ENCODE measurements around a stretch of chr11.

GRCh38 chr11:96016068-96016305 is 92.1 kb upstream of the MTMR2 start:
- RRBS, result no CpG with 5 or more reads among the region's 2 CpGs

- RRBS, result no CpG with 5 or more reads among the region's 9 CpGs
Measured at GRCh38 chr11:96196138-96196885, 146.7 kb downstream of the MAML2 start.

DNA sequence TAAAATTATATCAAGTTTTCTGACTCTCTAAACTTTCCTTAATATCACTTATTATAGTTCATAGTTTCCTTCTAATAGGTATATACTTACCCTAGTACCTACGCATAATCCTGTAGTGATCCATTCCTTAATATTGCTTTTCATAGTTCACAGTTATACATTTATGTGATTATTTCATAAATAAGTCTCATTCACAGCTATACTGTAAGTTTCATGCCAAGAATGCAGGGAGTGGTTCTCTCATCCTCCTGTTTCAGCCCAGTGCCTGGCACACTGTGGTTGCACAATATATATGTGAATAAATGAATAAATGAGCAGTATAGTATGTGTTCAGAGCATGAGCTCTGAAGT is 115.8 kb downstream of the MAML2 start:
- RRBS, result no CpG with 5 or more reads among the region's 1 CpG

DNA sequence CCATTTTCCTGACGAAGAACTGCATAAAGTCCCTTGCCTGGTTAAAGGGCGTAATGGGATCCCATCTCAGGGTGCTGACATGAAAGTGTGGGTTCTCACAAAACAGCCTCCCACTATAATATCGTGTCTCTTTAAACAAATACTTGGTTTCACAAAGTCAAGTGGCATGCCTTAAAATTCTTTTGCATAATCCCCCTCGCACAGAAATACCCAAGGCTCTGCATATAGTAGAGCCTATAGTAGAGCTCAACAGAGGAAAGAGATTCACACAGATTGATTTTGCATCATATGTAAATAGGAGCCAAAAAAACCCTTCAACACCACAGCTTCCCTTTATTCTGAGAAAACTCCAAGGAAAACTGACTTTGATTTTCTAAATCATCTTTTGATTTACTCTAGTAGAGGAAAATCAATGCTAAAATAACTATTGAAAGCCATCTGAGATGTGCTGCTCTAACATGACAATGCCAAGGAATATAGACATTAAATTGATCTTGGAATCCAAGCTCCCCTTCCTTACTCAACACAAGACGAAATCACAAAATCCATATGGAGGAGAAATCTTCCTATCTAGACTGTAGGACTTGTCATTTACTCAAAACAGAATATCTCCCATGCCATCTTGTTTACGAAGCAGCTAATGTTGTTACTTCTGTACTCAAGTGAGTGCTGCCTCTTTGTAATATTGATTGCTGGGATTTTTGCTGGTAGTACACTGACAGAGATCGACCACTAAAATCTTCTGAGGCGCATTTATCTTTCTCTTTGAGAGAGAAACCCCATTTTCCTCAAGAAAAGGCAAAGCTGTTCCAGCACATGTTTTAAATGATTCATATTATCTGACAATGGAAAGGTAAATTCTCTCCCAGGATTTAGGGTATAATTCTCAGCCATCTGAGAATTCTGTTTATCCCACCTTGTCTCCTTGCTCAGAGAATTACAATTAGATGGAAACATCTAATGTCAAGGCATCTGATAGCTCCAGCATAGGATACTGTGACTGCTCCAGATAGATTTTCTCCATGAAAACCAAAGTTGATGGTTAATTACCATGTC is 89.8 kb downstream of the MAML2 start:
- RRBS, result no CpG with 5 or more reads among the region's 8 CpGs

DNA sequence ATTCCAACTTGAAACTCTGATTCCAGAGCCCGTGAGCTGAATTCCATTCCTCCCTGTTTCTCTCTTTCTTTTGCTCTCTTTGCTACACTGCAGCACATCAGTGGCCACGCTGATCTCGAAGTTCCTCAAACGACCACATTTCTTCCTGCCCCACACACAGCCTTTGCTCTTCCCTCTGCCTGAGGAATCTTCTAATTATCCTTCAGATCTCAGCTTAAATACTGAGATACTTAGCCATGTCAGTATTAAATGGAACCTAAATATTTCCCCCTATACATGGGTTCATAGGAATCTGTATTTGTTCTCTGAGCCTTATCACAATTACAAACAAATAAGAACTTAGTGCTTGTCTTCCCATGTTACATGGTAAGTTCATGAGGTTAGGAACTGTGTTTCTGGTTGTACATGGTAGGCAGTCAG is 86.7 kb downstream of the MAML2 start:
- RRBS, result no CpG with 5 or more reads among the region's 4 CpGs

- RRBS, result no CpG with 5 or more reads among the region's 5 CpGs
Measured at GRCh38 chr11:96257591-96258619, 85.1 kb downstream of the MAML2 start.

GRCh38 chr11:96293312-96294057 is 49.5 kb downstream of the MAML2 start:
- RRBS, result no CpG with 5 or more reads among the region's 4 CpGs

DNA sequence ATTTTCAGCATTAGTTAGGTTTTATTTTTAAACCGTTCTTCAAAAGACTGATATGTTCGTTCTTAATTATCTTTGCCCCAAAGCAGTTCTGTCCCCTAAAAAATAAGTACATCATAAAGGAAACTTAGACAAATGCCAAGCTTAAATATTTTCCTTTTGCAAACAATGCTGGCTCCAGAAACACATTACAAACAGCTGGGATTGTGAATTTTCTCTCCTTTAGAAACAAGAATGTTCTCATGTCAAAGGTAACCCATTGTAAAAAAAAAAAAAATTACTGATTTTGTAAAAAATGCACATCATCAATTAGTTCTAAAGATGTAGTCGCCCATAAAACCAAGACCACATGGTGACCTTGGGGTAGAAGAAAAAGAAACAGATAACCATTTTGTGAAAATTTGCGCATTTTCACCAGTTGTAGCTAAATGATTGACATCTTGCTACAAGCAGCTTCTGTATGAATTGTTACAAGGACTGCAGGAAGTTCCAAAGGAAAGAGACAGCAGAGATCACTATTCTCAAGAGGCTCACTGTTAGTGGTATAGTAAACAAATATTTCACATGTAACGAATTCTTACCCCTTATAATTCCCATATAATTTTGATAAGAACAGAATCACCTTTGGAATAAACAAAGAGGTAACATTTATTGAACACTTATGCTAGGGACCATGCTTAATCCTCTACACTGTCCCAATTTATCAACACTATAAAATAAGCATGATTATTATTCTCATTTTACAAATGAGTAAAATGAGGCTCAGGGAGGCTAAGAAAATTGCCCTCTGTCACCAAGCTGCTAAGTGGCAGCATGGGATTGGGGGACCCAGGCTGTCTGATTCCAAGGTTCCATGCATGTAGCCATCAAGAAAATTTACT is 48.7 kb downstream of the MAML2 start:
- RRBS, result no CpG with 5 or more reads among the region's 5 CpGs

DNA sequence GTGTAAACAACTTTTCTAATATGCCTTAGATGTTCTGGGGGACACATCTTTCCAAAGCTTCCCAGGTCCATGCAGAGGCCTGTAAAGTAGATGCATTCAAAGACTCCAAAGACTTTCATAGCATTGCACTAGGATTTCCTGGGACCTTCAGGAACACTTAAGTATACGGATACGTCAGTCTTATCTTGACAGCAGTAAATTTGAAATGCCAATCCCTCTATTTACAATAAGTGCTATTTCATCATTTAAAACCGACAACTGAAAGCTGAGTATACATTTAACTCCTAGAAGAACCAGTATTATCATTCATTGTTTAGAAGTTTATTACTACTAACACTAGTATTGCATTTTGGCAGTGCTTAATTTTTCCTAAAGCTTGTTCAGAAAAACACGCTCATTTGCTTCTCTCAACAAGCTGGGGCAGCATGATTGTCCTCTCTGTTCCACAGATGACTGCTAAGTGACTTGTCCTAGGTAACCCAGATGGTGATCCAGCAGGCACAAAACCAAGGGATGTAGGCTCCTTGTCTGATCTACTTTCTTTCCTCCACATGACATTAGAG is 5.5 kb downstream of the MAML2 start:
- RRBS, result no CpG with 5 or more reads among the region's 4 CpGs

GRCh38 chr11:96341032-96342084 is 1.6 kb downstream of the MAML2 start:
- RRBS, result 94% methylated on average over 14 of the region's 28 CpGs

- RRBS, result no CpG with 5 or more reads among the region's 2 CpGs
Measured at GRCh38 chr11:98494965-98495354, 525.8 kb upstream of the CNTN5 start.

DNA sequence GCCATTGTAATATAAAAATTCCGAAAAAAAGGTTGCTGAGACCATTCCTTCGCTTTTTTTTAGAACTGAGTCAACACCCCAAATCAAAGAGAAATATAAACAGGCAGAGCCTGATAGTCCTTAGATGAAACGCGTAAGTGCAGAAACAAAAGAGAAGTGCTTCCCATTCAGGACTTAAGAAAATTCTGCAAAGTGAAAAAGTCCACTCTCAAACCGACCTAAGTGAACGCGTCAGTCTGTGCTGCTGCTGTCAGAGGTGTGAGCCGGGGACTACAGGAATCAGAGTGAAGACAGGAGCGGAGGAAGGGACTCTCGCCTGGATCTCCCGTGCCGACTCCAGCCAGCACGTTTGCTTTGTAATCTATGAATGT is 510 bp upstream of the CNTN5 start:
- RRBS, result no CpG with 5 or more reads among the region's 13 CpGs

DNA sequence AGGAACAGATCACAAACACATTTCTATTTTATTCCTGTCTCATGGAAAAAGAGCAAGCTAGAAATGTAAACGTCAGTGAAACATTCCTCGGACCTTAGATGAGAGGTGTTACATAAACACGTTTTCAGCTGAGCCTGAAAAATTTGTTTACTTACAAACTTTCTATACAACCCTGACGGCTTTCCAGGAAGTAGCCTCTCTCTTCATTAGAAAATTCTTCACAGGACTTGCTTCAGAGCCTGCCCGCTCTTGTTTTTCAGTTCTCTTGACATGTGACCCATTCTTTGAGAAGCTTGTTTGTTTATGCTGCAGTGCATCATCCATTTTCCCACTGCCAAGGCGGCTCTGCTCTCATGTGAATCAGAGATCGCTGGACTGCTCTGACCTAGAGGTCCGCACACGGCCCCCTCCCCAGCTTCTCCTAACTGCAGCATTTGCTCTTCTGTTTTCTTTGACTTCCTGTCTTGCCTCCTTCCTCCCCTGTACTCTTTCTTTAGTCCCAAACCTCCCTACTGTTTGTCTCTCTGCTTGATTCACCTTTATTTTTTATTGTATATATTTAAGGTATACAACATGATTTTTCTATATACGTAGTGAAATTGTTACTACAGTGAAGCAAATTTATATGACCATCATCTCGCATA is 47.9 kb upstream of the ARHGAP42 start:
- RRBS, result no CpG with 5 or more reads among the region's 11 CpGs

- RRBS, result no CpG with 5 or more reads among the region's 11 CpGs
Measured at GRCh38 chr11:100687779-100688187, 695 bp downstream of the ARHGAP42 start.

GRCh38 chr11:100715747-100716045 is 28.6 kb downstream of the ARHGAP42 start:
- RRBS, result no CpG with 5 or more reads among the region's 4 CpGs

- RRBS, result no CpG with 5 or more reads among the region's 4 CpGs
Measured at GRCh38 chr11:100719714-100720313, 32.7 kb downstream of the ARHGAP42 start.

- RRBS, result no CpG with 5 or more reads among the region's 9 CpGs
Measured at GRCh38 chr11:100774150-100774698, 87.1 kb downstream of the ARHGAP42 start.

DNA sequence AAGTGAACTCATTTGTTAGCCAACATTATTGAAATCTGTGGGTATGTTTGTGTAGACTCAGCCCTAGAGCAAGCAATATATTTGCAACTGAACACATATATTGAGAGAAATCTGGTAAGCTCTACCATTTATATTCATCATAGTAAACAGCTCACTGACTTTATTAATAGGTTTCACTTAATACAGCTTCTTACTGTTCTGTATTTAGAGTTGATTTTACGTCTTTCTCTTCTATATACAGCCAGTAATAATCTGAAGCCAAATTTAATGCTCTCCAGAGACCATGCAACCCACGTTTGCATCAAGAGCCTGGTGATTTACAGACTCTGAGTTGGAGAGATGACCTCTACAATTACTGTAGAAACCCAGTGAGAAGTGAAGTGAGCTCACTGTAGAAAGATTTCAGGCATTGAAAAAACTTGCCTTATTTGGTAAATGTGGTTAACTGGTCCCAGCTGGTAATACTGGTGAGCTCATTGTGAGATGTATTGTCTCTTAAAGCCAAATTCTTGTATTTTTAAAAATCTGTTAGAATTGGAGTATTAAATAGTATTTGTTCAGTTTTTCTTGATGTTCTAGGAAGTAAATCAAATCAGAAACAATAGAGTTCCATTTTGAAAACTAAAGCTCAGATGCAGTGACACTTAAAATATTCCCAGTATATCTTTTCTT is 189.7 kb downstream of the ARHGAP42 start:
- RRBS, result no CpG with 5 or more reads among the region's 2 CpGs

GRCh38 chr11:101430082-101430787 is 153.6 kb downstream of the TRPC6 start:
- RRBS, result no CpG with 5 or more reads among the region's 2 CpGs

- RRBS, result no CpG with 5 or more reads among the region's 4 CpGs
Measured at GRCh38 chr11:101431073-101431435, 152.8 kb downstream of the TRPC6 start.

All from Ishikawa (cell line).